GM12878 (cell line): ENCODE data around the gene RASA3.

GRCh38 chr13:113437368-113438106 is 15.8 kb downstream of the ADPRHL1 start:
- RAMPAGE, long total RNA: no peak
- RRBS, 2 experiments: 98 to 99% methylated on average over 1 to 3 of the region's 19 CpGs
CAGE:
- cytosol, long polyA minus RNA: no peak
- cytosol, long polyA plus RNA: no peak
- long polyA plus RNA: no peak
- nucleolus, long total RNA: no peak
- nucleus, long polyA plus RNA: no peak
- nucleus, long total RNA: no peak

DNA sequence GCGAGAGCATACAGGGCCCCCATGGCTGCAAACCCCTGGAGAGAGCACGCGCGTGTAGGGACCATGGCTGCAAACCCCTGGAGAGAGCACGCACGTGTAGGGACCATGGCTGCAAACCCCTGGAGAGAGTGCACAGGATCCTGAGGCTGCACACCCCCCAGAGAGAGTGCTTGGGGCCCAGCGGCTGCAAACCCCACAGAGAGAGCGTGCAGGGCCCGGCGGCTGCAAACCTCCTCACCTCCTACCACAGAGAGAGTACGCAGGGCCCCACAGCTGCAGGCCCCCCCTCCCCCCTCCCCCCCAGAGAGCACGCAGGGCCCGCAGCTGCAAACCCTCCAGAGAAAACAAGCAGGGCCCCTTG is 7.5 kb downstream of the ADPRHL1 start:
- RAMPAGE, long total RNA: no peak
- RRBS, 2 experiments: no CpG with 5 or more reads among the region's 13 CpGs
CAGE:
- cytosol, long polyA minus RNA: no peak
- cytosol, long polyA plus RNA: no peak
- long polyA plus RNA: no peak
- nucleolus, long total RNA: no peak
- nucleus, long polyA plus RNA: no peak
- nucleus, long total RNA: no peak

GRCh38 chr13:113472178-113472912 is 18.2 kb downstream of the DCUN1D2 start:
- RAMPAGE, long total RNA: no peak
- RRBS, 2 experiments: no CpG with 5 or more reads among the region's 27 CpGs
CAGE:
- cytosol, long polyA minus RNA: no peak
- cytosol, long polyA plus RNA: no peak
- long polyA plus RNA: no peak
- nucleolus, long total RNA: no peak
- nucleus, long polyA plus RNA: no peak
- nucleus, long total RNA: no peak

GRCh38 chr13:113498339-113498690 is 7.5 kb downstream of the TMCO3 start:
- RAMPAGE, long total RNA: no peak
- RRBS, 2 experiments: no CpG with 5 or more reads among the region's 7 CpGs
CAGE:
- cytosol, long polyA minus RNA: no peak
- cytosol, long polyA plus RNA: no peak
- long polyA plus RNA: no peak
- nucleolus, long total RNA: no peak
- nucleus, long polyA plus RNA: no peak
- nucleus, long total RNA: no peak

- RAMPAGE, long total RNA: no peak
- RRBS, 2 experiments: no CpG with 5 or more reads among the region's 18 CpGs
CAGE:
- cytosol, long polyA minus RNA: no peak
- cytosol, long polyA plus RNA: no peak
- long polyA plus RNA: no peak
- nucleolus, long total RNA: no peak
- nucleus, long polyA plus RNA: no peak
- nucleus, long total RNA: no peak
Observed at GRCh38 chr13:113533395-113533895, 42.6 kb downstream of the TMCO3 start.

DNA sequence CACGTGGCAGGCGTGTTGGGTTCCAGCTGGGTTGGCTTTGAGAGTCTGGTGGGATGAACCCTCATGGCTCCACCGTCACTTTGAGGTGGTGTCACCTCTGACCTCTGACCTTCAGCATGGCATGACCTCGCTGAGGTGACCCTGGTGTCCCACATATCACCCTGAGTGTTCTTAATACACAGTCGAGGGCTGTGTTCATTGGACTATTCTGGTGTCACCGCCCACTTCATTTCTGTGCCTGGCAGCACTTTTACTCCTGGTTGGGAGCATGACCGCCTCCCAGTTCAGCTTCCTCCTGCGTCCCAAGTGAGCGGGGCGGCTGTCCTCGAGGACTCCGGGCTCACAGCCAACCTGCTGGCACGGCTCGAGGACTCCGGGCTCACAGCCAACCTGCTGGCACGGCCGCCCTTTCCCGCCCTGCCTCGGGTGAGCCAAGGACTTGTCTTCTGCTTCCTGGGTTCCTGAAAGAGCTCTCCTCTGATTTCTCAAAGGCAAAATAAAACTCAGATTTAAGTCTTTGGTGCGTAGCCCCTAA is 10.6 kb downstream of the ATP4B start:
- RAMPAGE, long total RNA: no peak
- RRBS, 2 experiments: 75 to 92% methylated on average over 4 of the region's 20 CpGs
CAGE:
- cytosol, long polyA minus RNA: no peak
- cytosol, long polyA plus RNA: no peak
- long polyA plus RNA: no peak
- nucleolus, long total RNA: no peak
- nucleus, long polyA plus RNA: no peak
- nucleus, long total RNA: no peak

- RAMPAGE, long total RNA: no peak
- RRBS, 2 experiments: 0 to 5% methylated on average over 4 to 6 of the region's 54 CpGs
CAGE:
- cytosol, long polyA minus RNA: no peak
- cytosol, long polyA plus RNA: no peak
- long polyA plus RNA: no peak
- nucleolus, long total RNA: no peak
- nucleus, long polyA plus RNA: no peak
- nucleus, long total RNA: no peak
Observed at GRCh38 chr13:113724828-113725544, 34.0 kb upstream of the TMEM255B start.

DNA sequence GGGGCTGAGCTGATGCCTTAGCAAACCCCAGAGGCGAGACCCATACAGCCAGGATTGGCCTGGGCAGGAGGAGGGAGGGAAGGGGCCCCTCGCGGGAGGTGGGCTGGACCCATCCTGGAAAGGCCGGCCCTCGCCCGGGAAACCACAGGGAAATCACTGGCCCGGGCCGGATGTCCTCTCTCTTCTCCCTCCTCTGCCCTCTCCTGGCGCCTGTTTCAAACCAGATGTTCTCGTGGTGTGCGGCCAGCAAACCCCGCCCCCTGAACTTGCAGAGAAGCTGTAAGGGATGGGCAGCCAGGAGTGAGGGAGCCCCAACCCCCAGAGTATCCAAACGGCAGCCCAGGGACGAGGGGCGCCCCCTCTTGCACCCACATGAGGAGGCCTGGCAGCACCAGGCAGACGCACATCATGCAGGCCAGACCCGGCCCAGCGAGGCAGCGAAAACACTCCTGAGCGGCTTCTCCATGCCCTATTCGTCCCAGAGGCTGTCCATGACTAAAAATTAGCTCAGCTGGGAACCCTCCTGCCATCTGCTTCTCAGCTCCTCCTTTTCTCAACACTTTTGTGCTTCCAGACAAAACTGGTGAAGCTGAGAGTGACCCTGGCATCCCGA is 43.2 kb downstream of the TMEM255B start:
- RAMPAGE, long total RNA: no peak
- RRBS, 2 experiments: no CpG with 5 or more reads among the region's 22 CpGs
CAGE:
- cytosol, long polyA minus RNA: no peak
- cytosol, long polyA plus RNA: no peak
- long polyA plus RNA: no peak
- nucleolus, long total RNA: no peak
- nucleus, long polyA plus RNA: no peak
- nucleus, long total RNA: no peak

- RAMPAGE, long total RNA: no peak
- RRBS, 2 experiments: no CpG with 5 or more reads among the region's 20 CpGs
CAGE:
- cytosol, long polyA minus RNA: no peak
- cytosol, long polyA plus RNA: no peak
- long polyA plus RNA: no peak
- nucleolus, long total RNA: no peak
- nucleus, long polyA plus RNA: no peak
- nucleus, long total RNA: no peak
Observed at GRCh38 chr13:113939730-113940282, 34.1 kb downstream of the C13orf46 start.

GRCh38 chr13:114015987-114016544 is 42.2 kb upstream of the C13orf46 start:
- RAMPAGE, long total RNA: no peak
- RRBS, 2 experiments: 81 to 88% methylated on average over 6 of the region's 20 CpGs
CAGE:
- cytosol, long polyA minus RNA: no peak
- cytosol, long polyA plus RNA: no peak
- long polyA plus RNA: no peak
- nucleolus, long total RNA: no peak
- nucleus, long polyA plus RNA: no peak
- nucleus, long total RNA: no peak

DNA sequence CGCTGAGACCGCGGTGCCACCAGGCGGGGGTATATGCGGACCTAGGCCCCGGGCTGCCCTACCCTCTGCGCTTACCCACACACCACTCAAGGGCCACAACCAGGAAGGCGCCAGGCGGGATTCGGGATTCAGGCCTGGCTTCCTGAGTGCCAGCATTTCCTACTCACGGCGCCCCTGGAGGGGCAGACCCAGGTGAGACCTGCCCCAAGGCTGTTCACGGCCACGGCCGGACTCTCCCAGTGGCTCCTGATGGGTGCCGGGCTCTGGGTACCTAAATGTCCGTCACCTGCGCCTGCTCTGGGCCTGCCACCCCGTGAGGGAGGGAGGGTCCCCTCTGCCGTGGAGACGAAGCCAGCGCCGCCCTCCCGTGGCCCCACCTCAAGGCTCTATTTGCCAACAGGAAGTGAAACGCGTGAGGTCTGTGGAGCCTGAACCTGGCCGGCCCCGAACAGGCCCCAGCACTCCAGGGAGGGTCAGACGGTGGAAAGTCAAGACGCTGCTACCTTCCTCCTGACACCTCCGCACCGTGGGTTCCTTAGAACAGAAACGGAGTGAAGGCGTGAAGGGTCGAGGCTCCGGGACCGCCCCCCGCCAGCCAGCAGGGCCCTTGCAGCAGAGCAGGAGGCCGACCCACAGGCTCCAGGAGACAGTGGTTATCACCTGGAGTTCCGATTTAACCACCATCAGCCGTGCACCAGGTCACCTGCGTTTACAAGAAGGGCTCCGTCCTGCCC is 50.7 kb upstream of the C13orf46 start:
- RAMPAGE, long total RNA: no peak
- RRBS, 2 experiments: 97 to 98% methylated on average over 4 of the region's 43 CpGs
CAGE:
- cytosol, long polyA minus RNA: no peak
- cytosol, long polyA plus RNA: no peak
- long polyA plus RNA: no peak
- nucleolus, long total RNA: no peak
- nucleus, long polyA plus RNA: no peak
- nucleus, long total RNA: no peak

DNA sequence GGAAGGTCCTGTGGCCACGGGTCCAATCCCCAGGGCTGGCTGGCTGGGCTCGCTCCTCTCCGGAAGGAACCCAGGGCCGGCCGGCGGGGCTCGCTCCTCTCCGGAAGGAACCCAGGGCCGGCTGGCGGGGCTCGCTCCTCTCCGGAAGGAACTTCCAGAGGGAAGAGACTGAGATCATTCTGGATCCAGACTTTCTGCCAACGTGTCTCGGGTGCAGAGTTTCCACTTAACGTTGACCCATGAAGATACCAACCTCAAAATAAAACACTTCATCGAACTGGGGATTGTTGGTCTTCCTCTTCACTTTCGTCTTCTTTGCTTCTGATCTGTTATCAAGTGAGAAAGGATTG is 53.2 kb upstream of the C13orf46 start:
- RAMPAGE, long total RNA: no peak
- RRBS, 2 experiments: no CpG with 5 or more reads among the region's 17 CpGs
CAGE:
- cytosol, long polyA minus RNA: no peak
- cytosol, long polyA plus RNA: no peak
- long polyA plus RNA: no peak
- nucleolus, long total RNA: no peak
- nucleus, long polyA plus RNA: no peak
- nucleus, long total RNA: no peak

- RAMPAGE, long total RNA: no peak
- RRBS, 2 experiments: 82 to 95% methylated on average over 7 of the region's 18 CpGs
CAGE:
- cytosol, long polyA minus RNA: no peak
- cytosol, long polyA plus RNA: no peak
- long polyA plus RNA: no peak
- nucleolus, long total RNA: no peak
- nucleus, long polyA plus RNA: no peak
- nucleus, long total RNA: no peak
Observed at GRCh38 chr13:114034394-114035020, 60.6 kb upstream of the C13orf46 start.

DNA sequence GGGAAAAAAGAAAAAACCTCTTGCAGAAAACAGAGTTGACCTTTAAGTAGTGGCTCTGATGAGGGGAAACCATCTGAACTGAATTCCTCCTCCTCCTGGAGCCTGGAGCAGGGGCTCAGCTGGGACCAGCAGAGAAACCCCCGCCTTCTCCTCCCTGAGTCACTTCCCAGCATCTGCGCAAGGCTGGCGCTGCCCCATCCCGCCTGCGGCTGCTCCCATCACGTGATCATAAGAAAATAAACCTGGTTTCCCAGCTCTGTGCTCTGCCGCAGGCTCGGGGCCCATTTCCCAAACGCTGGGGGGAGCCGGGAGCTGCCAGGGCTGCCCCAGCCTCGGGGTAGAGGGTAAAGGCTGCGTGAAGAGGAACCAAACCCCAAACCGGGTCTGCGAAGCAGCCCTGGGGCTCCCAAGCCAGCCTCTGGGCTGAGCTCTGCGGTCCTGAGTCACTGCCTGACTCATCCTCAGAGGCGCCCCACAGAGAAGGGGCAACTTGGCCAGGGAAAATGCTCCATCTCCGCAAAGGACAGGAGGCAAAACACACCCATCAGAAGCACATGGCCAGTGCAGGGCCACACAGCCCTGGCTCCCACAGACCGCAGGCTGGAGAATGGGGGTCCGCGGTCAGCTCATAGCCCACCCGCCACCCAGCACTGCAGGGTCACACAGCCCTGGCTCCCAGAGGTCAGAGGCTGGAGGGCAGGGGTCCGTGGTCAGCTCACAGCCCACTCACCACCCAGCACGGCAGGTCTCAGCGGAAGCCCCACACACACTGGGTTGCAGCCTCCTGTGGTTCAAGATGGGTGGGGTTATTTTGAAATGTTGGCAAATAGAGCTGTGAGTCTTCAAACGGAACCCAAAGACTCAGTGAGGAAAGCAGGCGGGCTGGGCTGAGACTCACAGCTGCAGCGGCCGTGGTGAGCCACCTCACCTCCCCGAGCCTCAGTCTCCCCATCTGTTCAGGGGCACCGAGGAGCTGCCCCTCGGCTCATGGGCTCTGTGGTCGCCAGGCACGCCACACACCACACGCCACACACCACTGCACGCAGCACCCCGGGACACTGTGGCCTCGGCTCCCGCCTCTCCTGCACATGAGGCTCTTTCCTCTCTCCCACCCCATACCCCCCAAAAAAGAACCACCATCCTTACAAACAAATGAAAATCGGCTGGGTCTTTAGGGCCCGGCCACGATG is 67.0 kb downstream of the RASA3 start:
- RAMPAGE, long total RNA: no peak
- RRBS, 2 experiments: 3 to 5% methylated on average over 6 of the region's 41 CpGs
CAGE:
- cytosol, long polyA minus RNA: no peak
- cytosol, long polyA plus RNA: no peak
- long polyA plus RNA: no peak
- nucleolus, long total RNA: no peak
- nucleus, long polyA plus RNA: no peak
- nucleus, long total RNA: no peak

- RAMPAGE, long total RNA: no peak
- RRBS, 2 experiments: no CpG with 5 or more reads among the region's 29 CpGs
CAGE:
- cytosol, long polyA minus RNA: no peak
- cytosol, long polyA plus RNA: no peak
- long polyA plus RNA: no peak
- nucleolus, long total RNA: start-site peak on the plus strand at chr13:114068237-114068279, 12 reads
- nucleus, long polyA plus RNA: no peak
- nucleus, long total RNA: no peak
Observed at GRCh38 chr13:114067199-114068483, 64.8 kb downstream of the RASA3 start.

DNA sequence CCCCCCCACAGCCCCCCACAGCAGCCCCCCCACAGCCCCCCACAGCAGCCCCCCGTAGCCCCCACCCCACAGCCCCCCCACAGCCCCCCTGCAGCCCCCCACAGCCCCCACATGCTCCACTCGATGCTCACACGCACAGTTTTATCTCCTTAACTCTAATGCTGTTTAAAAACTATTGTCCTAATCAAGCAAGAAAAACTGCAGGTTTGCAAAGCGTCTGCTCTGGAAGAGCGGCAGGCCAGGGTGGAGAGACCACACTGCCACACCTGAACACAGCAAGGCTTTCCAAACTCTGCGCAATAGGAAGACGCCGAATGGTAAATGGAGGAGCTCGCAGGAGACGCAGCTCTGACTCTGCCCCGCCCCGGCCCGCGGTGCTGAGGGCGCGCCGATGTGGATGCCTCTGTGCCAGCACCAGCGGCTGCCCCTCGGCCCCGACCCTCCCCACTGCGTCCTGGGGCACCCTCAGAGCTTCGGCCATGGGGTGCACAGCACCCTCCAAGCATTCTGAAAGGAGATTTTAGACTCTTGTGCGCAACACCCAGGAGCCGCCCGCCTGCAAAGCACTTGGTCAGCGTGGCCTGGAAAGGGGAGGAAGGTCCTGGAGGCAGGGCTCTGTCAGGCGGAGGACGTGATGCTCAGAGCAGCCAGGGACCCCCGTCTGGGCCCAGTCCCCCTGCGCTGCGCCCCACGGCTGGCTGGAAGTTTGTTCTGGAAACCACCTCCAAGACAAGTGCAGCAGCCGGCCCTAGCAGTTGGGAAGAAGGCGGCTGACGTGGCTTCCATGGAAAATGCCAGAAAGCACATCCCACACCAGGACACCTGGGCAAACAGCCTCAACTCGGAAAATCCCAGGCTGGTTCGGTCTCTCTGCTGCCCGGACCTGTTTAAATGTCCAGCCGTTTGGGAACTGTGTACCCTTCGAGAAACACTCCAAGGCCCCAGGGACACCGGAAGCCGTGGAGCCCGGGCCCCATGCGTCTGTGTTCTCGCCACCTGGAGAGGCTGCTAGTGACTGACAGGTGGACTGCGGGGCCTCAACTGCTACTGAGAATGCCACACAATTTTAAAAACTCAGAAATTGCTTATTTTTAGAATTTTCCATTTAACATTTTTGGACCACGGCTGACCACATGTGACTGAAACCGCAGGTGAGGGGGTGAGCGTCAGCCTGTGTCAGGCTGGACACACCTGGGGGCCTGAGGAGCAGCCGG is 32.2 kb downstream of the RASA3 start:
- RAMPAGE, long total RNA: no peak
- RRBS, 2 experiments: 73 to 81% methylated on average over 5 of the region's 50 CpGs
CAGE:
- cytosol, long polyA minus RNA: no peak
- cytosol, long polyA plus RNA: no peak
- long polyA plus RNA: no peak
- nucleolus, long total RNA: no peak
- nucleus, long polyA plus RNA: no peak
- nucleus, long total RNA: no peak

DNA sequence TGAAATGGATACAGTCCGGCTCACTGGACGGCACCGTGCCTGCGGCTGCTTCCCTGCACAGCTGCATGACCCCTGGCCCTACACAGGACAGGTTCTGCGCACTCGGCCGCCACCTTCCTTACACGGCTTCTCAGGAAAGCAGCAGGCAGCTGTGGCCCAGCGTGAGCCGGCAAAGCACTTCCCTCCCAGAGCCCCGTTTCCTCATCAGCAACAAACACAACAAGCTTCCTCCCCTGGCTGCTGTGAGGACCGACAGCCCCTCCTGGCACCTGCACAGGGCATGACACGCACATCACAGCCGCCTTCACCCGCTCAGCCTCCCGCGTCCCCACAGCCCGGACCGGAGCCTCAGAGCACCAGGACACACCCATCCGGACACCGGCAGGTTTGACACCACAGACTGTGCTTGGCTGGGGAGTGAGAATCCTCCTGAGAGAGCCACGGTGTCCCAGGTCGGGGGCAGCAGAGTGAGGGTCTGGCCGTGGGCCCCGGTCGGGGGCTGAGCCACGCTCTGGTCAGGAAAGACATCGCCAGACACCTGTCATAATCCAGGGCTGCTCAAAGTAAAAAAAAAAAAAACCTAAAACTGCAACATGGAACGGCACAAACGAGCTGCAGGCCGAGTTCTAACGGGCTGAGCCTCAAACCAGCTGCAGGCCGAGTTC is 21.9 kb downstream of the RASA3 start:
- RAMPAGE, long total RNA: no peak
- RRBS, 2 experiments: 53% methylated on average over 3 of the region's 33 CpGs; no CpG with 5 or more reads in 1 of the 2 experiments
CAGE:
- cytosol, long polyA minus RNA: no peak
- cytosol, long polyA plus RNA: no peak
- long polyA plus RNA: no peak
- nucleolus, long total RNA: no peak
- nucleus, long polyA plus RNA: no peak
- nucleus, long total RNA: no peak

GRCh38 chr13:114124183-114124778 is 8.1 kb downstream of the RASA3 start:
- RAMPAGE, long total RNA: no peak
- RRBS, 2 experiments: no CpG with 5 or more reads among the region's 17 CpGs
CAGE:
- cytosol, long polyA minus RNA: no peak
- cytosol, long polyA plus RNA: no peak
- long polyA plus RNA: no peak
- nucleolus, long total RNA: no peak
- nucleus, long polyA plus RNA: no peak
- nucleus, long total RNA: no peak

GRCh38 chr13:114132229-114133141 is at the start of gene RASA3:
TSS of gene RASA3 (minus strand) at chr13:114132623.
- RAMPAGE, long total RNA: start-site peak on the minus strand at chr13:114132496-114132565, 69 and 99 reads in 2 replicates
- RRBS, 2 experiments: 1% methylated on average over 47 to 55 of the region's 107 CpGs
CAGE:
- cytosol, long polyA minus RNA: no peak
- cytosol, long polyA plus RNA: no peak
- long polyA plus RNA: start-site peak on the minus strand at chr13:114132521-114132608, 57 and 40 reads in 2 replicates
- nucleolus, long total RNA: no peak
- nucleus, long polyA plus RNA: no peak
- nucleus, long total RNA: no peak

DNA sequence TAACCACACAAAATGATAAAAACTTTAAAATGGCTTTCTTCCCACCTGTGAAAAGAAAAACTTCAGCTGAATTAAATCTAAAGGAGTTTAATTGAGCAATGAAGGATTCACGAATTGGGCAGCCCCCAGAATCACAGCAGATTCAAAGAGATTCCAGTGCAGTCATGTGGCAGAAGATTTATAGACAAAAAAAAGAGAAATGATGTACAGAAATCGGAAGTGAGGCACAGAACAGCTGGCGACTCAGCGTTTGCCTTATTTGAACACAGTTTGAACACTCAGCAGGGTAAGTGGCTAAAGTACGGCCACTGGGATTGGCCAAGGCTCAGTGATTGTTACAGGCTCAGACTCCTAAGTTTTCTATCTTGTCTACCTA is 11.7 kb upstream of the CFAP97D2 start:
- RAMPAGE, long total RNA: no peak
- RRBS, 2 experiments: no CpG with 5 or more reads among the region's 5 CpGs
CAGE:
- cytosol, long polyA minus RNA: no peak
- cytosol, long polyA plus RNA: no peak
- long polyA plus RNA: no peak
- nucleolus, long total RNA: no peak
- nucleus, long polyA plus RNA: no peak
- nucleus, long total RNA: no peak